Measurements from ENCODE around the genes RBBP4, RNF19B and A3GALT2.

DNA sequence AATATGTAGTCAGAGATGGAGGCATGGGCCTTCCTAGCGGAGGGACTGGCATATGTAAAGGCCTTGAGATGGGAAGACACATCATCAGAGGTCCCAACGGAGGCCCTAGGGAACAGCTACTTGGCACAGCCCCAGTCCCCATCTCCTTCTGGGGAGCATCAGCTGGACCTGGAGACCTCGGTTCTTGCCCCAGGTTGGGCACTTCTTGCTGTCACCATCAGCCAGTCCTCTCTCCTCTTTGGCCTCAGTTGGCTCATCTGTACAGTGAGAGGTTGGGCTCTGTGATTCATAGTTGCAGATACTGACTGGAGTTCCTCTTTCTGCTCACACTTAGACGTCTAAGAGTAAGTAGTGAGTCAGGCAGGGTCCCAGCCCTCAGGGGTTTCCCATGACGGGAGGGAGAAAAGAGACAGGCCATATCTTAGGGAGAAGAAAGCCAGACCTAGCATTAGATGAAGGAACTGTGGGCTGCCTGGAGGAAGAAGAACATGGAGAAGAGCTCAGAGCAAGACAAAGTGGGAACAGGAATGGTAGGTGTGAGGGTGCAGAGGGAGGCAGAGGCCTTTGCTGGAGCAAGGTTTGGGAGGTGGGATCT, 3.5 kb upstream of the MARCKSL1 start:
- PRO-cap, 2 experiments = no peak in any of the 2 experiments

DNA sequence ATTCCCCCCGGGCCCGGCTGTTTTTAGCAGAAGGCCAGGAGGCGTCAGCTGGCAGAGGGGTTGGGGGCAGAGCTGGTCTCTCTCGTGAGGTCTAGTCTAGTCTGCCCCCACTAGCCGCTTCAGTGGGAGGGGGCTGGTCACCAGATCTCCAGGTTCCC, 10.2 kb downstream of the FAM229A start:
- PRO-cap, 2 experiments = no peak in any of the 2 experiments

DNA sequence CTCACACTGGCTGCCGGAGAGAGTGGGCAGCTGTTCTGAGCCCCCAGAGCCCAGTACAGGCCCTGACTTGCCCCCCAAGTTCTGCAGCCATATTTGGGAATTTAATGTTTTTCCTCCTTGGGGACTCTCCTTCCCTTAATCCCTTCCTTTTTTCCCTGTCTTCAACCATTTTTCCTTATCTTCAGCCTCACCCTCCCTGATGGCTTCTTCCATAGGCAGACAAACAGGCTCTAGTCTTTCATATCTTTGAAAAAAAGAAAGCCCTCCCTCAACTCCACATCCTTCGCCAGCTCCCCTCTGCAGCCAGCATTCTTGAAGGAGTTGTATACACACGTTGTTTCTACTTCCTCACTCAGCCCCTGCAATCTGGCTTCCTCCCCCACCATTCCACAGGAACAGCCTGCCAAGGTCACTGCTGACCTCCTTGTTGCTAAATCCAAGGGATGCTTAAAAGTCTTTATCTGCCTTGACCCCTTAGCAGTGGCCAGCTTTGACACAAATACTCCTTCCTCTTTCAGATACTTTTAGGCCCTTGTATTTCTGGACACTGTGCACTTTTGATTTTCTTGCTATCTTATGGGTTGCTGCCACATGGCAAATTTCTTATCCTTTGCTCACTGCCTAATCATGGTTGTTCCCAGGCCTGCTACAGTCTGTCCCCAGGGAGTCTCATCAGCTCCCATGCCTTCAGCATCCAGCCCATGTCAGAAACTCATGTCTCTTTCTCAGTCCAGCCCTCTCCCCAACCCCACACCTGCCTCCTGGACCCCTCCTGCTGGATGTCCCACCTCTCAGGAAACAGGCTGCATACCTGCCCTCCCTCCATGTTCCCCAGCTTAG, 8.4 kb downstream of the FAM229A start:
- PRO-cap, 2 experiments = no peak in any of the 2 experiments

GRCh38 chr1:32651081-32652299, at the start of gene RBBP4:
Gene RBBP4, plus strand, starts transcription at chr1:32651208.
- PRO-cap, 2 experiments = peak in 2 of 2 experiments; most common plus-strand start chr1:32651307 (in 2); most common minus-strand start chr1:32651629 (in 1)

- PRO-cap, 2 experiments = no peak in any of the 2 experiments
Observed at GRCh38 chr1:32684002-32684493, 18.5 kb downstream of the SYNC start.

DNA sequence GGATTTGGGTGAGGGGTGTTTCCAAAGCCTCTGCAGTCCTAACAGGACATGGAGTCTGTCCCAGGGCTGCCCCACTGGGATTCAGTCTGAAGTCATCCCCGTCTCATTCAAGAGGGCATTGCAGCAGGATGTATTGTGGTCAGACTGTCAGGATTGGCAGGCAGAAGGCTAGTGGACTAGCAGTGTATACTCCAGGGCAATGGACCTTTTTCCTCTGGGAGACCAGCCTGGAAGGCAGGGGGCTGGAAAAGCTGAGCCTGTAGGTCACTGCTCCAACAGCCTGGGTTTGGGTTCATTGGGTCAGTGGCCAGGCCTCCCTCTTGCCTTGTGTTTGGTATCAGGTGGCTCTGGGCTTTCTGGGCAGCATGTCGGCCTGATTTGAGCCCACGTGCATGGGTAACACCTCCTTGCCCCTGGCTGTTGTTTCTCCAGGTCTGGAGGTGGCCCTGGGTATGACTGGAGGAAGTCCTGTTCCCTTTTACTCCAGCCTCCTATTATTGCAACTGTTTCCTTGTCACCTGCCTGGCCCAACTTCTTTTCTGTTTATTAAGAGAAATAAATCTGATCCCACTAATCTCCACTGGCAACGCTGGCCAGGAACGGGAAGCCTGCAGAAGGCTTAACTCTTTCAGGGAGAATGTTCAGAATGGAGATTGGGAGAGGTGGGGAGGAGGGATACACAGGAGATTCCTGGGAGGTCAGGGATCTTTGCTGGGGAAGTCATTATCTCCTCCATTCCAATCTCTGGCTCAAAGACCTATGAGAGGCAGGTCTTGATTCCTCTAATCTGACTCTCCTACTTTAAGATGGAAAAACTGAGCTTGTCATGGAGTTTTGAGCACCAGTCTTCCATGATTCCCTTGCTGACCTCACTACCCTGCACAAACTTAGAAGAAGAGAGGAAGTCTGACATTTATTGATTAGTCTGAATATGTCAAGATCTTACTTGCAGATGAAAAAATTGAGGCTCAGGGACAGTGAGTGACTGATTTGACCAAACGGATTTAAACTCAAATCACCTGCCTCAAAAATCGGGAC, 2.2 kb downstream of the KIAA1522 start:
- PRO-cap, 2 experiments = no peak in any of the 2 experiments

DNA sequence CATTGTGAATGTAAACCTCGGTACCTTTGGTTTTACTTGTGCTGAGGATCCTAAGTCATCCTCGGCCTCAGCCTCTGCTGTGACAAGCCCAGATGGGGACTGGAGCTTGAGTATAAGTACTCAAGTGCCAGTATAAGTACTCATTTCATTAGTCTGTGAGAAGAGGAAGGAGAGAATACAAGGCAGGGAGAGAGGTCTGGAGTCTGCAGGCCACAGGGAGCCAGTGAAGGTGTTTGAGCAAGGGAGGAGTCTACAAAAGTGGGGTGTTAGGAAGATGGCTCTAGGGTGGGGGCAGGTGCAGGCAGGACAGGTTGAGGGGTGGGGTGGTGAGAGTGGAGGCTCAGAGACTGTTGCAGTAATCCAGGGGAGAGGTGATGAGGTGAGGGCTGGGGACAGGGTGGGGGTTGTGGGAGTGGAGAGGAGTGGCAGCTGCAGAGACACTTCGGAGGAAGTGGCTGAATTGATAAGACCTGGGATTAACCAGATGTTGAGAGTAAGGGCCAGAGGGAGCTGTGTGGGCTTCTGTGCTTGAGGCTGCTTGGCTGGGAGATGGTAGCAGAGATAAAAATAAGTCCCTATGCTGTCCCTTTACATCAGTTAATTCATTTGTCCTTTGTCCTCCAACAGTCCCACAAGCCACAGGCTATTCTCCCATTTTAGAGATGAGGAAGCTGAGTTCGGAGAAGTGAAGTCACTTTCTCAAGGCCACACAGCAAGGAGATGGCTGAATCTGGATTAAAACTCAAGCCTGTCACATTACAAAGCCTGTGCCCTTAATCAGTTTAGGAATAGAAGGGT, 15.6 kb downstream of the KIAA1522 start:
- PRO-cap, 2 experiments = no peak in any of the 2 experiments

DNA sequence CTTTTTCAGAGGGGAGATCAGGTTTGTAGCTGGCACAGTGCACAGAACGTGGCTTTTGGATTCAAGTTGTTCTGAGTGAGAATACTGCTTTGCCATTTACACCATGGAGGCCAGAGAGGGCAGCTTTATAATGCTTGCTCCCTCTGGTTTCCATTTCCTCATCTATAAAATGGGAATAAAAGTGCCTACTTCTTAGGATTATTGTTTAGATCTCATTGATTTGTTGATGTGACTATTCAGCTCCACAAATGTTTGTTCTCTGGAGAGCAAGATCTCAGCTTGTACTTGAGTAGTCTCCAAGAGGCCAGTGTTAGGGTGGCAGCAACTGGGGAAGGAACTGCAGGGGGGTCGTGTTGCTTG, 20.3 kb downstream of the KIAA1522 start:
- PRO-cap, 2 experiments = no peak in any of the 2 experiments

- PRO-cap, 2 experiments = no peak in any of the 2 experiments
Observed at GRCh38 chr1:32892807-32893973, 6.9 kb downstream of the HPCA start.

- PRO-cap, 2 experiments = no peak in any of the 2 experiments
Observed at GRCh38 chr1:32907398-32907939, 6.3 kb upstream of the TMEM54 start.

DNA sequence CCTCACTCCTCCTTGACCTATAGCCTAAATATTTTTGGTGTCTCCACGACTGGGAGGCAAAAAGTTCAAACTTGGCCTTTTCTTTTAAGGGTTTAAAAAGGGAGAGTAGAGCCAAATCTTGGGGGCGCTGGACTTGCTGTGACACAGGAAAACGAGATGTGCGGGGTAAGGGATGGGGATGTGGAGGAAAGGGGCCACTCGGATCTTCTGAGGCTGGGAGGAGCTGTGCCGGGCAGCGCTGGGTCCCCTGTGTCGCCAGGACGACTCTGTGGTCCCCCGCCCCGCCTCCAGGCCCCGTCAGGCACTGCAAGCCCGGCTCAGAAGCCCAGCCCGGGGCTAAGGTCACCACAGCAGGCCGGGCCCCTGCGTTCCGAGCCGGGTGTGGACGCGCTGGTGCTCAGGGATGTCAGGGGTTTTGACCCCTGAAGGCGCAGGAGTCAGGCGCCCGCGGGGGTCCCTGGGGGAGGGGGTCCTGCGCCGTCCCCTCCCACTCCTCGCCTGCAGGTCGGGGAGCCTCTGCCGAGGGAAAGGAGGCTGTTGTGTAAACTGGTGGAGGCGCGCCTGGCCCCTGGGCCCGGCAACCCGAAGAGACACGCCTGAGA, 23.6 kb upstream of the TMEM54 start:
- PRO-cap, 2 experiments = no peak in any of the 2 experiments

DNA sequence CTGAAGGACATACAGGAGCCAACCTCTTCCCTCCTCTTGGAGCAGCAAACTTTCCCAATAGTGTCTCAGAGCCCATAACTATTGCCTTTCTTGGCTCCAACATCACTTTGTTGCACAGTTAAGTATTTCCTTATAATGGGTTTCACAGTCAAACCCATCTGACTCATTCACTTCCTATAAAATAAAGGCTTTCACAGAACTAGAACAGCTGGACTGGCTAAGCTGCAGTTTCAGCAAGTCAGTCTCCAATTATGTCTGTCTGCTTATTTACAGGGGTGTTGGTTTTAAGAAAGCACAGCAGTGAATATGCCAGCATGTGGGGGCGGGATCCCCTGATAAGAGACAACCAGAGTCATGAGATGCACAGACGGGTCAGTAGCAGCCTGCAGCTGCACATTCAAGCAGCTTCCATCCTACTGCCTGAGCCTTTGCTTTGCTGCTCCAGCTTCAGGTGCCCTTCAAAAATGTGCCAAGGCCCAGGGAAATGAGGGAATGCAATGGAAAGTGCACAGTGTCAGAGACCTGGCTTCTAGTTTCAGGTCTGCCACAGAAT, 24.9 kb downstream of the RNF19B start:
- PRO-cap, 2 experiments = no peak in any of the 2 experiments

DNA sequence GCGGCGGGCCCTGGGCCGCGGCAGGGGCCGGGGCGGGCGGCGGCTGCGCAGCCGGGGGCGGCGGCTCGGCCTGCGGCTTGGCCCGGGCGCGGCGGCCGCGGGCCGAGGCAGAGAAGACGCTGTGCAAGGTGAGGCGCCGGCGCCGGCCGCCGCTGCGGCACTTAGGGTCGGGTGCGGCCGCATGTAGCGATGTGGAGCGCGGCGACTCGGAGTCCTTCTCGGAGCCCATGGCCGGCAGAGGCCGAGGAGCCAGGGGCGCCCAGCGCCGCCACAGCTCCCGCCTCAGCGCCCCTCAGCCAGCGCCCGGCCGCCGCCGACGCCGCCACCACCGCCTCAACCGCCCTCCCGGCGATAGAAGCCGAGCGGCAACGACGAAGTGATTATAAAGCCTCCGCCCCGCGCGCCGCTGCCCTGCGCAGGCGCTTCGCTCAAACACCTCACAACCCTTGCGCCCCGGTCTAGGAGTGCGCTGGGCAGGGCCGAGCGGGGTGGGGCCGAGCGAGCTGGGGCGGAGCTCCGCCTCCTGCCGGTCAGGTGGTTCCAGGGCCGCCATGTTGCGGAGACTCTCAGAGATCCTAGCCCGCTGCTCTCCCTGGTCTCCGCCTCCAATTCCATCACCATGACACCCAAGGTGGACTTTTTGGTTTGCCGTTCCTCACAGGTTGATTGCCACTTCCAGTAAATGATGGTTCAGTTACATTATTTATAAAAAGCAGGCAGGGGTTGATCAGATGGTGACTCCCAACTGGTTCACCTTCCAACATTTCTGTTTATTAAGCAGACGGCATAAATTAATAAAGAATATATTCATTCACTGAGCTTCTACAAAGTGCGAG, at the start of gene RNF19B:
Gene RNF19B, minus strand, starts transcription at position 353 of the 836 bp plus-strand sequence.
- PRO-cap, 2 experiments = peak in 2 of 2 experiments; most common plus-strand start position 533 of the sequence (in 2); most common minus-strand start position 357 of the sequence (in 2)

DNA sequence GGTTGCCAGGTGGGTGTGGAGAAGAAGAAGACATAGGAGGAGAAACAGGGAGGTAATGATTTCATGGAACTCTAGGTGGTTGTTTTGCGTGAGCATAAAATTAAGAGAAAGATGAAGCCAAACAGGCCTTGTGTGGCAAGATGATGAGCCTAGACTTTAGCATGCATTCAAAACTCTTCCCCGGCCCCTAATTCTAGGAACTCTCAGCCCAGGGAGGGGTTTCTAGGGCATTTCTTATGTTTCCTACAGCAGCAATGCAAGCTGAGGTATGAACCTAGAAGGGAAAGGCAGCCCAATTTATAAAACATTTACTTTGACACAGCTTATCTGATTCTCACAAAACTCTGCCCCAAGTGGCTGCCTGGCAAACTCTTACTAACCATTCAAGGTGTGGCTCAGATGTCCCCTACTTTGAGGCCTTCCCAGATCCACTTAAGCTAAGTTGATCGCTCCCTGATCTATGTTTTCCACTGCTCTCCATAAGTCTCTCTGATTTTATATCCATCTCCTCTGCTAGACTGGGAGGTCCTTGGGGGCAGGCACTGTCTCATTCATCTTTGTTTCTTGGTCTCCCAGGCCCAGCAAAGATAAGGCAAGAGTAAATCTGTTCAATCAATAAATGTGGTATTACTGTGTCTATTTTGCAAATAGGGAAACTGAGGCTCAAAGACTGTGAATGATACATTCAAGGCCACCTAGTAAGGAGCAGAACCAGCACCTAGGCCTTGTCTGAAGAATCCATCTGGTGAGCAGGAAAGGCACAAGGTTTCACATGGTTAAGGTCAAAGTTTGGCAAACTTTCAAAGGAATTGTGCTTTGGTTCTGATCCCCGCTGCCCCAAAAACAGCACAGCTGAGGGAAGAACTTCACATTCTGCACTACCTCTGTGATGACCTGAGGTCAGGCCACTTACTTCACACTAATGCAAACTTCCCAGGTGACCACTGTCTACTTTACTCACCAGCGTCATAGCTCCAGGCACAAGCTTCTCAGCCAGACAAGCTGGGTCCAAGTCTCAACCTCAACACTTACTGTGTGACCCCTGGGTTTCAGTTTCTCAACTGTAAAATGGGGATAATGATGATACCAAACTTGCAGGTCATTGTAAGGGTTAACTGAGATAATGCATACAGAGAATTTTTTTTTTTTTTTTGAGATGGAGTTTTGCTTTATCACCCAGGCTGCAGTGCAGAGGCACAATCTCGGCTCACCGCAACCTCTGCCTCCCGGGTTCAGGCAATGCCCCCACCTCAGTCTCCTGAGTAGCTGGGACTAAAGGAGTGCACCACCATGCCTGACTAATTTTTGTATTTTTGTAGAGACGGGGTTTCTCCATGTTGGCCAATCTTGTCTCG, 35.1 kb downstream of the AK2 start:
- PRO-cap, 2 experiments = no peak in any of the 2 experiments

GRCh38 chr1:33055364-33055563, 18.6 kb upstream of the AK2 start:
- PRO-cap, 2 experiments = no peak in any of the 2 experiments

DNA sequence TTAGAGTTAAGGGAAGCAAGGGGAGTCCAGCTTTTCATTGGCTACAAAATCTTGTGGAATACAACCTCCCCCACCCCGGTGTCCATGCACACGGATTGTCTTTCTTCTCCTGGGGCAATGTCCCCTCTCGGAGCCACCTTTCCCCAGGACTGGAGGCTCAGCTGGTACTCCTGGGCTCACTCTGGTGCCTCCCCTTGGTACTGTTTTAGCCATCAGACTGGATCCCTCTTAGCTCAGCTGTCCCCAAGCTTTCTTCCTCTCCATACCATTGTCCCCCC, 165 bp downstream of the A3GALT2 start:
- PRO-cap, 2 experiments = no peak in any of the 2 experiments

DNA sequence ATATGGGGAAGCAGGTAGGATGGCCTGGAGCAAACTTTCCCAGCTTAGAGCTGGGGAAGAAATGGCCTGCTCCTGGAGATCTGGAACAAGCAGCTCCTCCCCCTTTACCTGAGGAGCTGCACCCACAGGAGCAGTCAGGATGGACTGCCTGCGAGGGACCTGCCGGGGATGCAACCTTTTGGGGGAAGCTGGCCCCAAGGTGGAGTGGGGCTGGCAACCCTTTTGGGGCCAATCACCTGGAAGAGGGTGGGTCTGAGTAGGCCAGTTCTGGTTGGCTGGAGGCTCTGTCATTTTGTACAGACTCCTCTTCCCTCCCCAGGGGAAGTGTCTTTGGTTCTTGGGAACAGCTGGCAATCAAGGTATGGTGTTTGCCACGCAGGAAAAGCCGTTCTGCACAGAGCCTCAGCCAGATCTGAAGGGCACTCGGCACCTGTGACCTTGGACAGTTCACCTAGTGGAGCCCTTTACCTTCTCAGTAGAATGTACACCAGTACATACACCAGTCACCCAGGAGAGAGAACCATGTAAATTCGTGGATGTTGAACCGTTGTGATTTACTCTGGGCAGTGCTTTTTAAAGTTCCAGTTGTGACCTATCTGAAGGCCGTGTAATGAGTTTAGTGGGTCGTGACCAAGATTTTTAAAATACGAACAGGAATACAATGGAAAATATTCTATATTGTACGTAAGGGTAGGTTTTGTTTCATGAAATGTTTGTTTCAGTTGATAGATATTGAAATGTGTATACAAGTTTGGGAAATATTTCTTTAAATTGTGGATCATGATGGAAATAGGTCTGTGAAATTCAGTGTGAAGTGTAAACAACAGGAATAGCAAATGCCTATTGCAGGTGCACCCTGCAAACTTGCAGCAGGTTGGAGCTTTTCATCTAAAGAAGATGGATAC, at the start of gene A3GALT2:
Gene A3GALT2, minus strand, starts transcription at position 2 of the 905 bp plus-strand sequence.
- PRO-cap, 2 experiments = no peak in any of the 2 experiments

GRCh38 chr1:33326802-33327450, 6.0 kb upstream of the A3GALT2 start:
- PRO-cap, 2 experiments = no peak in any of the 2 experiments

- PRO-cap, 2 experiments = no peak in any of the 2 experiments
Observed at GRCh38 chr1:33343903-33344330, 23.0 kb upstream of the A3GALT2 start.

DNA sequence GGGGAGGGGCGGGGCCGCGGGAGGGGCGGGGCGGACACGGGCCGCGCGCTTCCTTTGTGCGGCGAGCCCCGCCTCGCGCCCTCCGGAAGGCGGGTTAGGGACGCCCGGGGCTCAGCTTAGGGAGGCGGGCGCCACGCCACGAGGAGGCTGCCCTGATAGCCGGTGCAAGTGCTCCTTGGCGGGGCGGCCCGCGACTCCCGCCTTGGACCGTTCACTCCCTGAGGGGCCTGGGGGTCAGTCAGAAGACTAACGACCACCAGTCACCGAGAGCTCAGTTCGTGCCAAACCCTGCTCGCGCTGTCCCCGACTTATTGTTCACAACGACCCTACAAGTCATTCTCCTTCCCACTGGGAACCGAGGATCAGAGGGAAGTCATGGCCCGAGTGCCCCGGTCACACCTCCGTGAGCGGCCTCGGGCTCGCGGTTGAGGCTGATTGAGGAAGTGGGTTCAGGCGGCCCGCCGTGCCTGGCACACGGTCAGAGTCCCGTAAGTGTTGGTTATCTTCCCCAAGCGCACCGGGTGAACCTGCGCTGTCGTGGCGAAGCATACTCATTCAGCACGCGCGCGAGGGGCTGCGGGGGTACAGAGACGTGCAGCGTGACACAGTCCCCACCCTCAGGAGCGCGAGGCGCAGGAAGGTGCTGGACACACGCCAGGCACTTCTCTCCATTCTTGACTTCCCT, 29.2 kb upstream of the A3GALT2 start:
- PRO-cap, 2 experiments = peak in 2 of 2 experiments; most common plus-strand start position 114 of the sequence (in 2)